Placental epithelial cell (primary cell): ENCODE data around the genes DHX15, CCKAR and STIM2.

DNA sequence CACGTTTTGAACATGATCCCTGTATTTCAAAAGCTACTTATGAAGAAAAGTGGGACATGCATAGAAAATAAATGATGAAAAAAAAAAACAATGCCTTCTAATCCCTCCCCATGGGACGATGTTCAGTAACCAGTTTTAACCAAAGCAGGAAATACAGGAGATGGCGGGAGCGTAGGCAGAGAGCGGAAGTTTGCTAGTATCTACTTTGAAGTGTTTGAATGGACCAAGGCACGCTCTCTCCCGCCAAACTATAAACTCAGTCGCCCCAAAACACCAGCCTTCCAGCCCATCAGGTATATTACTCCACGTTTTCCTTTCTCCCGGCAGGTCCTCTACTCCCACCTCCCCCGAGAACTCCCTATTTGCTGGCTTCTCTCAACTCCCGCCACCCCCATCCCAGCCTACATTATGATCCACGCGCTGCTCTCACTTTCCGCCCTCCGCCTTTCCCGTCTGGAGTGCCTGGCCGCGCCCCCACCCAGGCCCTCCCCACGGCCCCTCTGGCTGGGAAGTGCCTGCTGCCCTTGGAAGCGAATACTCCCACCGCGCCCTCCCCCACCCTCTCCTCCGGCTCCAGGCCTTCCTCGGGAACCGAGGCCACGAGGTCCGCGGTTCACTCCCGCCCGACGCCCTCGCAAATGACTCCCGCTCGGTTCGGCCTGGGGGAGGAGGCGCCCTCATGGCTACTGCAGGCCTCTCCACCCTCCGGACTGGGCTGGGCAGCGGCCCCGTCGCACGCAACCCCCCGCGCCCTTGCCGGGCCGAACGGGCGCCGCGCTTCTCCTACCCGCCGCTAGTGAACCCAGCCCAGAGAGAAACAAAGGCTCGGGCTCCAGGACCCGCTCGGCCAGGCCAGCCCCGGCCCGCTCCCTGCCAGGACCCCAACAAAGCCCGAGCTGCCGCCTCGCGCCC lies 701 bp downstream of the DHX15 start:
- CAGE, long polyA plus RNA: no peak

DNA sequence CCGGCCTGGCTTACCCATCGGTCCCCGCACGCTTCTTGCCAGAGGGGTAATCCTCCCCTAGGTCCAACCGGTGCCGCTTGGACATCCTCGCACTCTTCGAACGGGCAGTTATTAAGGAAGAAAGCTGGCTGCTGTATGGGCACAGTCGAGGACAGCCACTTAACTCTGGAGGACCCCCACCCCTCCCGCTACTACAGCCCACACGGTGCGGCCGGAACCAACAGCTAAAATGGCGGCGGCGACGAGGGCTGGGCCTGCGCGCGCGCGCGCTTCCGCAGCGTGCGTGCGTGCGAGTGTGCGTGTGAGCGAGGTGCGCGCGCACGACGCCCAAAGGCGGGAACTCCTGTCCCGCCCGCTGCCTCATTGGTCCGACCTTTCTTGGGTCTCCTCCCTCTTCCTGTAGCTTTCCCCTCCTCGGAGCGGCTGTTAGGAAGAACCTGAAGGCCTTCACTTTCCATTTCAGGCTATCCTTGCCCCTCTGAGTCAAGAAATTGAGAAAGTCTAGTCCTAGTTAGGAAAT lies at the start of gene DHX15:
Gene DHX15 (minus strand): TSS at position 246 of the 520 bp plus-strand sequence.
- CAGE, long polyA plus RNA: no peak

- CAGE, long polyA plus RNA: no peak
Observed at GRCh38 chr4:24794388-24795261, 748 bp upstream of the SOD3 start.

GRCh38 chr4:25213179-25213770 lies 20.6 kb upstream of the PI4K2B start:
- CAGE, long polyA plus RNA: no peak

DNA sequence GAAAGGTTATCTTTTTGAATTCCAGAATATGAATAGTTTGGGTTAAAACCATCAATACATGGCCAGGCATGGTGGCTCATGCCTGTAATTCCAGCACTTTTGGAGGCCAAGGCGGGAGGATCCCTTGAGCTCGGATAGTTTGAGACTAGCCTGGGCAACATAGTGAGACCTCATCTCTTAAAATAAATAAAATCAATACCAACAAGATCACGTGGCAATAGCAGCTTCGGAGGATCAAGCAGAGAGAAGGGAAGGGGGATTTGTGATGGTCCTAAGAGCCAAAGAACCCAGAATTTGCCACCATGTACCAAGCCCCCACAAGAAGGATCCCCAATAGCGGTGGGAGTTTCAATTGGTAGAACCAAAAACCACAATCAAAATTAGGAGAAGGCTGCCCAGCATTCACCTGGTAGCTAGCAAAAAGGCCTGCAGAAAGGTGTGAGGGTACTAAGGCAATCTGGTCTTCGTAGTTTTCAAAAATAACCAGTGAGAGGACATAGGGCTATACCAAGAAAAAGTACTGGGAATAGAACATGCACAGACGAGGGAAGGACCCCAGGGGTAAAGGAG lies 31.9 kb upstream of the ZCCHC4 start:
- CAGE, long polyA plus RNA: no peak

GRCh38 chr4:25568976-25569512 lies 86.6 kb upstream of the SLC34A2 start:
- CAGE, long polyA plus RNA: no peak

GRCh38 chr4:25653899-25654986 lies 1.4 kb upstream of the SLC34A2 start:
- CAGE, long polyA plus RNA: no peak

- CAGE, long polyA plus RNA: no peak
Observed at GRCh38 chr4:25814227-25815050, 48.3 kb downstream of the SEL1L3 start.

- CAGE, long polyA plus RNA: no peak
Observed at GRCh38 chr4:25861644-25861904, 1.2 kb downstream of the SEL1L3 start.

- CAGE, long polyA plus RNA: no peak
Observed at GRCh38 chr4:25872751-25873363, 10.1 kb upstream of the SEL1L3 start.

DNA sequence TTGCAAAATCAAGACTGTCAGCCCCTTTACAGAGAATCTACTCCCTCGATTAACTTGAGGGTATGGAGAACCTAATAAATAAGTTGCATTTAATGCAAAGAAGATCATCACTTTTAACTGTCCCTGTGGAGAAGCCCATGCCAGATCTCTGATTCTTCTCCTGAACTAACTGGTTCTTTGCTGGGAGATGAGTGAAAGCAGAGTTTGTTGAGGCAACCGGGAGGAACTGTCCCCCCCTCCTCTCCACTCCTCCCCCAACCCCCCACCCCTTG lies 137.0 kb downstream of the SMIM20 start:
- CAGE, long polyA plus RNA: no peak

DNA sequence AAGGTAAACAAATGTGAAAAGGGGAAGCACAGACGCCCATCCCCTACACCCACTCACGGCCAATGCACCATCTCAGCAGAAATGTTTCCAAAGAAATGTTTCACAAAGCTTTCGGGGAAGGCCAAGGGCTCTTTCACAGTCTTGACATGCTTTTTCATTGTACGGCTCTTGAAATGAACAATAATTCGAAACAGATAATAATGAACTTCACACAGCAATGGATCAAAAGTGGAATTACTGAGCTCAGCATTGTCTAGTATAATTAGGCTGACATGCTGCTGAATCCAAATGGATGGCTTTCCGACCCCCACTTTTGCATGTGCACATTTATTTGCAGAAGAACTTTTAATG lies 160.7 kb downstream of the SMIM20 start:
- CAGE, long polyA plus RNA: no peak

DNA sequence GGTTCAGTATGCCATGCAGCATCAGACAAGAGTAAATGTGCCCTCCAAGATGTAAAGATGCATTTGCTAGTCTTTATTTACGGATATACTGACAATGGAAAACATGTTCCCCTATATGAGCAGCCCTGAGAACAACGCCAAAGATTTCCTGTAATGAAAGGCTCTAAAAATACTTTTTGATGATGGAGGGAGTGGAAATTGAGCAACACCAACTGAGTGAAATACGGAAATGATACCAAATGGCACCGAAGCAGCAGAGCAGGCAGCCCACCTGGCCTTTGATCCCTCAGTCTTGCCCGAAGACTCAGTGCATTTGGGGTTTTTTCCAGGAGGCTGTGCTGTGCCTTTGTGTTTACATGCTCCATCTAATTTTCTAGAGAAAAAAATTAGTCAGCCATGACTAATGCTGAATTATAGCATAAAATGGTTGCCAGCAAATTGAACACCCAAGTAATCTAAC lies 169.9 kb upstream of the RBPJ start:
- CAGE, long polyA plus RNA: no peak

DNA sequence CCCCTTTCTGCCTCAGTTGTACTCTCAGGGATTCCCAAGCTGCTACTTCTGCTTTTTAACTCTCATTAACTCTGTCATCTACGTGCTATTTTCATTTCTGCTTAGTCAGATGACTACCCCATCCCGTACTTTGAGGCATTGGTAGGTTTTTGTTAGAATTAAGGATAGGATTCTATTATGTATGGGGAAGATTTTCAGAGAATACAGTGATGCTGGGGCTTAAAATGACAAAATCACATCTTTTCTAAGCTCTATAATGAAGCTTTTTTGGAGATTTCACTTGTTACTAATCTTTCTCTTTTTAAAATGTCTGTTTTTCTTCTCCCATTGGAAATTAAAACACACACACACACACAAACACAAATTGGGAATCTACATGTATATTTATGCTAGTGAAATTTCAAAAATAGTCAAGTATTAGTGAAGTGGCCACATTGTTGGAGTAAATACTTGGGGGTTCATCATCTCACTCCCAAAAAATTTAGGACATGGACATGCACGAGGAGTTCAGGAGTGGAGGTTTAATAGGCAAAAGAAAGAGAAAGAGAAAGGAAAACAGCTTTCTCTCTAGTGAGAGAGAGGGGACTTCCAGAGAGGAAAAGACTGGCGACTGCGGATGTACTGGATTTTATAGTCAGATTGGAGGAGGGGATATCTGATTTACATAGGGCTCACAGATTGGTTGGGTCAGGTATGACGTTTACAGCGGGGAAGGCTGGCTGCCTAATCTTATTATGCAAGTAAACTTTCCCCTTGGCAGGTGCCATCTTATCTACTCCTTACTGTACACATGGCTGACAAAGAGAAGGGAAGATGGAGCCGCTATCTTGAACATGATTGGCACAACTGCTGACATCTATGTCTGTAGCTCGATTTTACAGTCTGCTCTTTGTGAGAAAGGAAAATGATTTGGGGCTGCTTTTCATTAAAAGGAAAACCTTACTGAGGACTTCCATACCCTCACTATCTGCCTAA lies 25.2 kb downstream of the RBPJ start:
- CAGE, long polyA plus RNA: no peak

GRCh38 chr4:26490019-26490674 lies at the start of gene CCKAR:
Gene CCKAR (minus strand): TSS chr4:26490484.
- CAGE, long polyA plus RNA: no peak

- CAGE, long polyA plus RNA: no peak
Observed at GRCh38 chr4:26694736-26695657, 111.1 kb downstream of the TBC1D19 start.

DNA sequence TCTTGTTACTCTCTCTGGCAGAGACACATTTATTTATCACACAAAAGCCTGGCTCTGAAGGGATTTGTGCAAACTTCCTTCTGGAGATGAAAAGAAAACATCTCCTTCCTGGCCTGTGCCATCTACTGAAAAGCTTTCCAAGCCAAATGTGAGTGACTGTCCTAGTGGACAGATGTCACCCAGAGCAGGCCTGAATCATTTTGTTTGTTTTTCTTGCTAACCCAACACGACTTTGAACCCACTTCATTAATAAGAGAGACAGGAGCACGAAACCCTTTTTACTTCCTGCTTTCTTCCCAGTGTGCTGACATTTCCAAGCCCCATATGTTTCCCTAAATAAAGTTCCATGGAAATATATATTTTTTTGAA lies 38.5 kb upstream of the STIM2 start:
- CAGE, long polyA plus RNA: no peak

- CAGE, long polyA plus RNA: no peak
Observed at GRCh38 chr4:26858447-26858979, 2.1 kb upstream of the STIM2 start.

DNA sequence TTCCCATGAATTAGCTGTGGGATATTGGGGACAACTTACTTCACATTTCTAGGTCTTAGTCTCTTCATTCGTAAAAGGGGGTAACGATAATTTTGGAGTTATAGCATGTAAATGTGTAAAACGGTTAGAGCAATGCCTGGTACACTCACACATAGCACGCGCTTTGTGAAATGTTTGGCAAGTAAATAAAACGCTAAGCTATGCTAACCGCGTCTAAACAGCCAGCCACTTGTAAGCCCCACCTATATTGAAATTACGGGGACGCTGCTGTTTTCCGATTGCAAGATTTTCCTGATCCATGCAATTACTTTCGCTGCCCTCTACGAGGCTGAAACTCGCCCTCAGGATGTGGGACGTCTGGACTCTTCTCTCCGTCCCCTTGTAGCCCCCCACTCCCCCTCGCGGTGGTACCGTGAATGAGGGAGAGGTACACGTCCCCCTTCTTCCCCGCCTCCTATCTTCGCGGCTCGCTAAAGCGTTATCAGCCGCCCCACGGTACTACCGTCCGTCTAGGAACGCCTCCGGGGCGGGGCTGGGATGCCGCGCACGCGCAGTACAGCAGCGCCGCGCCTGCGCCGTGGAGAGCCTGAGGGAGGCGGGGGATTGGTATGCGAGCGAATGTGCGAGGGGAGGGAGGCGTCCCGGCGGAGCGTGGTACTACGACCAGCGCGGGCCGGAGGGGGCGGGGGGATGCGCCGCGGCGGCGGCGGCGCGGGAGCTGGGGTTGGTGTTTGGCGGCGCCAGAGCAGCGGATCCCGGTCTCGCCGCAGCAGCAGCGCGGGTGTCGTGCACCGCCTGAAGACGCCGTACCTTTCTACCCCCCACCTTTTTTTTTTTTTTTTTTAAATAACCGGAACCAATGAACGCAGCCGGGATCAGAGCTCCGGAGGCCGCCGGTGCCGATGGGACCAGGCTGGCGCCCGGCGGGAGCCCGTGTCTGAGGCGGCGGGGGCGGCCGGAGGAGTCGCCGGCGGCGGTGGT lies at the start of gene STIM2:
Gene STIM2 (plus strand): TSS at position 743 of the 981 bp plus-strand sequence.
- CAGE, long polyA plus RNA: no peak

GRCh38 chr4:27040339-27040887 lies 179.8 kb downstream of the STIM2 start:
- CAGE, long polyA plus RNA: no peak